Omental fat pad (tissue), 4 donors: Measurements from ENCODE around the genes FBXW5 and TOR4A.

- PRO-cap = no peak
- RAMPAGE, long total RNA, 4 experiments = start-site peak on the minus strand in 3 of 4 experiments, at chr9:136944609-136944633 at its widest, 234 to 275 reads per replicate
Measured at GRCh38 chr9:136944287-136945428, at the start of gene FBXW5. TSS of gene FBXW5 (minus strand) at chr9:136944738.

GRCh38 chr9:136950319-136951103 lies 1.6 kb upstream of the LCN12 start:
- PRO-cap = no peak
- RAMPAGE, long total RNA, 4 experiments = no peak in any of the 4 experiments

DNA sequence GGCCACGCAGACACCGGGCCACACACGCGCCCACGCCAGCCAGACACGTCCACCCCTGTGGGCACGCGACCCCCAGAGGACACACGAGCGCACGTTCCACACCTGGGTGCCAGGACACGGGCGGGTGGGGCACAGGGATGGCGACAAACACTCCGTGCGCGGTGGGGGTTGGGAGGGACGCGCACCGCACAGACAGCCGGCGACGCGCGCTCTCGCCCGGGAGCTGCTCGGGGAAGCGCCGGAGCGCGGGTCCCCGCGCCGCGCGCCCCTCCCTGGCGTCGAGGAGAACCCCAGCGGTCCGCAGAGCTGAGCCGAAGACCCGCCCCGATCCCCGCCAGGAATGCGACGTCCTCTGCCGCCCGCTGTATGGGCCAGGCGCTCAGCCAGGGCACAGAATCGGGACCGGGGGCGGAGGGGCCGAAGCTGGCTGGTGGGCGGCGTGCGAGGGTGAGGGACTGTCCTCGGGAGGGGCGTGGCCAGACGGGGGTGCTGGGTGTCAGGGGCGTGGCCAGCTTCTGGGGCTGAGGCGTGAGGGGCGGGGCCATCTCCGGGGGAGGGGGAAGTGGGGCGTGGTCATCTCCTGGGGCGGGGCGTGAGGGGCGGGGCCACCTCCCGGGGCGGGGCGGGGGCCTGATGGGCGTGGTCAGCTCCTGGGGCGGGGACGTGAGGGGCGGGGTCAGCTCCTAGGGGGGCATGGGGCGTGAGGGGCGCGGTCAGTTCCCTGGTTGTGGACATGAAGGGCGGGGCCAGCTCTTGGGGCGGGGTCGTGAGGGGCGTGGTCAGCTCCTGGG lies 807 bp downstream of the PTGDS start:
- PRO-cap = no peak
- RAMPAGE, long total RNA, 4 experiments = no peak in any of the 4 experiments

DNA sequence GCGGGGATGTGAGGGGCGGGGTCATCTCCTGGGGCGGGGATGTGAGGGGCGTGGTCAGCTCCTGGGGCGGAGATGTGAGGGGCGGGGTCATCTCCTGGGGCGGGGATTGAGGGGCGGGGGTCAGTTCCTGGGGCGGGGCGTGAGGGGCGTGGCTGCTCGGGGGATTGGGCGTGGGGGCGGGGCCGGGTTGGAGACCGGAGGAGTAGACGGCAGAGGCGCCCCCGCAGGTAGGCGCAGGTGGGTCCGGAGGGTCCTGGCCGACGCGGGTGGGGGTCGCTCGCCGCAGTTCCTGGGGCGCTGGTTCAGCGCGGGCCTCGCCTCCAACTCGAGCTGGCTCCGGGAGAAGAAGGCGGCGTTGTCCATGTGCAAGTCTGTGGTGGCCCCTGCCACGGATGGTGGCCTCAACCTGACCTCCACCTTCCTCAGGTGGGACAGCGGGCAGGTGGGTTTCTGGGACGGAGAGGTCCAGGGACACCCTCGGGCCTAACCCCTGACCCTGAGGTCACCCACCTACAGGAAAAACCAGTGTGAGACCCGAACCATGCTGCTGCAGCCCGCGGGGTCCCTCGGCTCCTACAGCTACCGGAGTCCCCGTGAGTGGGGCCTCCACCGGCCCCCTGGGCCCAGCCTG lies 1.5 kb downstream of the PTGDS start:
- PRO-cap = no peak
- RAMPAGE, long total RNA, 4 experiments = no peak in any of the 4 experiments

- PRO-cap = no peak
- RAMPAGE, long total RNA, 4 experiments = no peak in any of the 4 experiments
Measured at GRCh38 chr9:137042947-137043450, 3.0 kb downstream of the NPDC1 start.

DNA sequence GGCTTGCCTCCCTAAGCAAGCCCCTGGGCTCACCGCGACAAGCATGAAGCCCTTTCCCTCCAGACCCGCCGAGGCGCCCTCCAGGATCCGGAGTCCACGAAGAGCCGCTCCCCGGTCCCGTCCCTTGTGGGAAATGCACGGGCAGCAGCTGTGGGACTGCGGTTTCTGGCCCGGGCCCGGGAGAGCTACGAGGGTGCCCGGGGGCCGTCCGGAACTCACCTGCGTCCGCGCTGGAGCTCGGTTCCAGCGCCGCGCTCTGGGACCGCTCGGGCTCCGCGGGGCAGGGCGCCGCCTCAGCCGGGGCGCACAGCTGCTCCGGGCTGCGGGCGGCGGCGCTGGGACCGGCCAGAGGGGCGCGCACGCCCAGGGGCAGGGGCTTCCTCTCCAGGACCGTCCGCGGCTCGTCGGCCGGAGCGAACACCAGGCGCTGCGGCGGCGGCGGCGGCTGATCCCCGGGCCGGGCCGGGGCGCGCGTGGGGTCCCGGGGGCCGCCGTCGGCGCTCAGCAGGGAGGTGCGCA lies 627 bp downstream of the SAPCD2 start:
- PRO-cap = no peak
- RAMPAGE, long total RNA, 4 experiments = no peak in any of the 4 experiments

DNA sequence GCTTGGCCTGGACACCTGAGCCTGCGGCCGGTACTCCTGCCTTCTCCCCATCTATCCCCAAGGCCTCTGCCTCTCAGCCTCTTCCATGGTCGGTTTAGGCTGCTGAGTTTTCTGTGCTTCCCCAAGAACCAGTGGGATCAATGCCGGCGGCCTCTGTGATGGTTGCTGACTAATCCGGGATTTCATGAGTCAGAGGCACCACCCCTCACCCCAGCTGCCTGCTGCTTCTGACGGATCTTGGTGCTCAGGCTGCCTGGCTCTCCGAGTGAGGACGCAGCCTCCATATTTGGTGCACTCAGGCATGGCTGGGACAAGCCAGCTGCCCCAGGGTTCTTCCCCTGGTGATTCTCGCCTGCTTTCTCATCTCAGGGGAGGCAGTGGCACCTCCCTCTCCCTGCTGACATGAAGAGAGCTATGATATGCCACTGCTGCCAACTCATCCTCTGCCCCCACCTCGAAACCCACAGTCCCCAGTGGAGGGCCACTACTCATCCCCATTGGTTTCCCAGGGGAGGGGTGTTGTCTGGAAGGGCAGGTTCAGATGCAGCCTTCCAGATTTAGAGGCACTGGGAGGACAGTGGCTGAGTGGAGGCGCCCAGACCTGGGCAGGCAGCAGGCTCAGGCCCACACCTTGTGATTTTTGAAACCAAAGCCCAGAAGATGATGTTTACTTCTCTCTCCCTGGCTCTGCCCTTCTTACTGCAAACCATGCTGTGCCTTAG lies 3.2 kb upstream of the MAN1B1 start:
- PRO-cap = no peak
- RAMPAGE, long total RNA, 4 experiments = no peak in any of the 4 experiments

DNA sequence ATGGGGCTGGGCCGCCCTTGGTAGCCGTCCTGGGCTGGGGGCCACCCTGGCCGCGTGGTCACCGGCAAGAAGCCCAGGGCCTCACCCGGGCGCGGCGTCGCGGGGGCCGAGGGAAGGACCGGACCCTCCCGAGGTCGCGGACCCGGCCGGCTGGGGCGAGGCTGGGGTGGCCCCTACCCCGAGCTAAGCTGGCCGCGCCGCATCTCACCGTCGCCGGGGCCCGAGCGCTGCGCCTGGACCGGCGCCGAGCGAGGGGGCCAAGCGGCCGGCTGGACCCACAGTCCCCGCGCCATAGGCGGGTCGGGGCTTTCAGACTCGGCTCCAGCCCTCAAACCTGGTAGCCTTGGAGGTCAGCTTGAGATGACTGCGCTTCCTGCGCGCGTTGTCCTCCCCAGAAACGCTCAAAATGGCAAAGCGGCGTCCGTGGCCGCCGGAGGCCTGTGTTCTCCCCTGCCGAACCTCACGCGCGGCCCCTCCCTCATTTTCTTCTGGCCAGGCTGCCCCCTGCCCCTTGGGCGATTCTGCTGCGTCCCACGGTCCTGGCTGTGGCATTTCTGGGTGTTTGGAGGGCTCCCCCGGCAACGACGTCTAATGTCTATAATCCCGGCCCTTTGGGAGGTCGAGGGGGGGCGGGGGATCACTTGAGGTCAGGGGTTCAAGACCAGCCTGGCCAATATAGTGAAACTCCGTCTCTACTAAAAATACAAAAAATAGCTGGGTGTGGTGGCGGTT lies 8.7 kb upstream of the GRIN1 start:
- PRO-cap = no peak
- RAMPAGE, long total RNA, 4 experiments = no peak in any of the 4 experiments

- PRO-cap = no peak
- RAMPAGE, long total RNA, 4 experiments = no peak in any of the 4 experiments
Measured at GRCh38 chr9:137191883-137192865, 3.7 kb downstream of the SSNA1 start.

GRCh38 chr9:137198203-137199127 lies 2.1 kb downstream of the TPRN start:
- PRO-cap = no peak
- RAMPAGE, long total RNA, 4 experiments = no peak in any of the 4 experiments

GRCh38 chr9:137200898-137201319 lies 368 bp upstream of the TPRN start:
- PRO-cap = no peak
- RAMPAGE, long total RNA, 4 experiments = no peak in any of the 4 experiments

- PRO-cap = no peak
- RAMPAGE, long total RNA, 4 experiments = no peak in any of the 4 experiments
Measured at GRCh38 chr9:137226500-137226835, 834 bp upstream of the RNF224 start.

DNA sequence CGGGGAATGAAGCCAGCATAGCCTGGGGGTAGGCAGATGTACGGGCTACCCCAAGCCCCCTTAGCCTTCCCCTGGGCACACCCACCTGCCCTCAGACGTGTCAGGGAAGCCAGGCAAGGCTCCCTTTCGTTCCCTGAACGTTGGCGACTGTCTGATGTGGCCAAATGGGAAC lies 3.0 kb downstream of the FAM166A start:
- PRO-cap = no peak
- RAMPAGE, long total RNA, 4 experiments = no peak in any of the 4 experiments

- PRO-cap = no peak
- RAMPAGE, long total RNA, 4 experiments = no peak in any of the 4 experiments
Measured at GRCh38 chr9:137245716-137246264, 1.8 kb downstream of the FAM166A start.

- PRO-cap = no peak
- RAMPAGE, long total RNA, 4 experiments = no peak in any of the 4 experiments
Measured at GRCh38 chr9:137269136-137269953, 8.2 kb upstream of the TOR4A start.

DNA sequence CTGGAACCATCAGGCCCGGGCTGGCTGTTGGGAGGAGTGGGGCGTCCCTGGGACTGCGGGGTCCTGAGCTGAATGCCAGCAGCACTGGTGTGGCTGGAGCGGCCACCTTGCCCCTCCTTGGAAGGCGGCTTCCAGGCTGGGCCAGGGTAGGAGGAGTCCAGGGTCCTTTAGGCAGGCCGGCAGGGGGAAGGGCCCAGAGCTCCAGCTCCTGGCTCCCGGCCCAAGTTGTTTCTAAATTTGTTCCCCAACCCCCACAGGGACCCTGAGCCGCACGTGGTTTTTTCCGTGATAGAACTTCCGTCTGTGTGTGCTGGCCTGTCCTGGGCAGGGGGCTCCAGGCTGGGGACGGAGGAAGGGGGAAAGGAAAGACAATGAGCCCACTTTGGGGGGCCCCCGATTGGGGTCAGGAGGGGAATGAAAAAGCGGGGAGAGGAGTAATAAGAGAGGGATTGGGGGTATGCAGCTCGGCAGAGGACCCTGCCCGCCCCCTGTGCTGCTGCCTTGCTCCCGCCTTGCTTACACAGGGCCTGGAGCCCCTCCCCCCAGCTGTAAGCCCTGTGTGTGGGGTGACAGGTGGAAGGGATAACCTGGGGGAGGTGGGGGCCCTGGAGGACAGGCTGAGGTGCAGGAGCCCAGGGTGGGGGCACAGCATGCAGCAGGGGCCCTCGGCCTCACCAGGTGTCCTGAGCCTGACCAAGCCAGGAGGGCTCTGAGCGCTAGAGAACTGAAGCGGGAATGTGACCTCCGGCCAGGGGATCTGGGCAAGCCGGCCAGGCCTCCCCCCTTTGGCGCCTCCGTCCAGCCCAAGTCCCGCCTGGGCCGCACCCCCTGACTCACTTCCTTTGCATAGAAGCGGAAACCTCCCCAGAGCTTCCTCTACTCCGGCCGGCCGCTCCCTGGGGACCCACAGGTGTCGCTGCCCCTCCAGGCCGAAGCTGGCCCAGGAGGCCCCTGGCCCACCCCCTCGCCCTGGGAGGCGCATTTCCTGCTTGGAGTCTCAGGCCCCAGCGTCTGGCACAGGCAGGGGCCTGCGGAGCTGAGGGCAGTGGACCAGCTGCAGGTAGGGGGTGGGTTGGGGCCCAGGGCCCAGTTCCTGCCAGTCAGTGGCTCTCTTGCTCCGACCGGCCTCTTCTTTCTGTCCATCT lies at the start of gene TOR4A:
Gene TOR4A, plus strand, starts transcription at position 879 of the 1,145 bp plus-strand sequence.
- PRO-cap = no peak
- RAMPAGE, long total RNA, 4 experiments = no peak in any of the 4 experiments

DNA sequence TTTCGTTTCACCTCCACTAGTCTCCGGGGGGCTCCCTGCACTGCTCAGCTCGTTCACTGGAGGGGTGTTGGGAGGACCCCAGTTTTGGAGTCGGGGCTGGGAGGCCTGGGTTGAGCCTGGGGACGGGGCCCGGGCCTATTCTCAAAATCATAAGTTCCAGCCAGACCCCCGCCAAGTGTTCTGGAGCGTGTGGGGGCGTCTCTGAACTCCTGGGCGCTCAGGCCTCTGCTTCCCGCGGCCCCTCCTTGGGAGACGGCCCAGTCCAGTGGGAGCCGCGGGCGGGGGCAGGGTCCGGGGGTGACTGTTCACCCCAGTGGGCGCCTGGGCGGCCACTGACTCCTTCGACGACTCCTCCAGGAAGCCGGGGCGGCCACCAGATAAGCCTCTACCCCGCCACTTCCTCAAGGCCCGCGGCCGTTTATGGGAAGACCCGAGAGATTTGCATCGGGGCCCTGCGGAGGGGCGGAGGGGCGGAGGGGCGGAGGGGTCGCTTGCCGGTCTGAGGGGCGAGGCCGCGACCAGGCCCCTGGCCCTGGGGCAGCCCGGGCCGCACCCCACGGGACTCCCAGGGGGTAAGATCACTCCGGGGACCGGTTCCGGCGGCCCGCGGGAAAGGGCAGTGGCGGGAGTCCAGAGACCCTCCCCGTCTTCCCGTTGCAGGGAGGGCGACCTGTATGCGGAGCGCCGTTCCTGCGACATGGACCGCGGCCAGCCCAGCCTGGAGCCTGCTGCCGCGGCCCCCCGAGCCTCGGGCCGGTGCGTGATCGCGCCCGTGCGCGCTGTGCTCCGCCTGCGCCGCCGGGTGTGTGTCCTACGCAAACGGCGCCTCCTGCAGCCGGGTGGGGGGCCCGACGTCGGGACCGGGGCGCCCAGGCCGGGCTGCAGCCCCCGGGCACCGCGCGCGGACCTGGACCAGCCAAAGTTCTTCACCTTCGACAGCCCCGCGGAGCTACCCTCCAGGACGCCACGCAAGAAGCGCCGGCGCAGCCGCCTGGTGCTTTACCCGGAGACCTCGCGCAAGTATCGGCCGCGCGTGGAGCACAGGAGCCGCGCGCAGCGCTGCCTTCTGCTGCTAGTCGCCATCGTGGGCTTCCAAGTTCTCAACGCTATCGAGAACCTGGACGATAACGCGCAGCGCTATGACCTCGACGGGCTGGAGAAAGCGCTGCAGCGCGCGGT lies 856 bp downstream of the TOR4A start:
- PRO-cap = no peak
- RAMPAGE, long total RNA, 4 experiments = no peak in any of the 4 experiments

DNA sequence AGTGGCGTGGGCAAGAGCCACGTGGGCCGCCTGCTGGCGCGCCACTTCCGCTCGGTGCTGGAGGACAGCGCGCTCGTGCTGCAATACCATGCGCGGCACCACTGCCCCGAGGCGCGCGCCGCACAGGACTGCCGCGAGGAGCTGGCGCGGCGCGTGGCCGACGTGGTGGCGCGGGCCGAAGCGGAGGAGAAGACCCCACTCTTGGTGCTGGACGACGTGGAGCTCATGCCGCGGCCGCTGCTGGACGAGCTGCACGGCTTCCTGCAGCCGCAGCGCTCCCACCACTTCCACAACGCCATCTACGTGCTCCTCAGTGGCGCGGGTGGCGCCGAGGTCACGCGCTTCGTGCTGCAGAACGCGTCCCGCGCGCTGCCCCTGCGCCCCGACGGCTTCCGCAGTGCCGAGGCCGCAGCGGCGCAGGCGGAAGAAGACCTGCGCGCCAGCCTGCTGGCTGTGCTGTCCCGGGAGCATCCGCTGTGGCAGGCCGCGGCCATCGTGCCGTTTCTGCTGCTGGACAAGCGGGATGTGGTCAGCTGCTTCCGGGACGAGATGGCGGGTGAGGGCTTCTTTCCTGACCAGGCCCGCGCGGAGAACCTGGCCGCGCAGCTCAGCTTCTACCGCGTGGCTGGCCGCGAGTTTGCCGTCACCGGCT lies 1.9 kb downstream of the TOR4A start:
- PRO-cap = no peak
- RAMPAGE, long total RNA, 4 experiments = no peak in any of the 4 experiments

DNA sequence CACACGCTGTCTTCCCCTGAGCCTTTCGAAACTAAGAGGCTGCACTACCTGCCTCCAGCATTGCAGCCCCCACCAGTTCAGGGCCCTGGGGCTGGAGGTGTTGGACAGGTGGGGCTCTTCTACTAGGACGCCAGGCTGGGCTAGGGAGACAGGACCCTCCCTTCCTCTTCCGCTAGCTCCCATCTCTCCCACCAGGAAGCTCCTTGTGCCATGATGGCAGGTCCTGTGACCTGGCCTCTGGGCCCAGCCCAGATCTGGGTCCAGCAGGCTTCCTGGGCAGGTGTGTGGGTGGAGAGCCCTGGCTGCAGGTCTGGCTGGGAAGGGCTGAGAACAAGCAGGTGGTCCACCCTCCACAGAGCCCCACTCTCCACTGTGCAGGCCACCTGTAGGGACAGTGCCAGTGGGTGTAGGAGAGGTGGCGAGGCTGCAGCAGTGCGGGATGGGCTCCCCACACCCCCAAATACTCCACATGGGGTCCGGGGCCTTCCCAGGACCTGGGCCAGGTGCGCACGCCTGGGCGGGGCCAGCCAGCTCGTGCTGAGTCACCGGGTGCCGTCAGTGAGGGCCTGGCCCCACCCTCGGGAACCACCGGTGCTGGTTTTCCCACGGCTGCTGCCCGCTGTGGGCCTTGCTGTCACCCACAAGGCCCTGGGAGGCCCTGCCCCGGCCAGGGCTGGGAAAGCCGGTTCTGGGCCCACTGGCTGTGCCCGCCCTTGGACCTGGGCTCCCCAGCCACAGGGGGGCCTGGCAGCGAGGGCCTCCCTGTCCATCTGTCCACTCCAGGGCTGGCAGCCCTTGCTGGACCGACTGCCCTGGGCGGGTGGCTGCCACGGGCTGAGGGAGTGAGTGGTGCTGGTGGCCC lies 9.2 kb upstream of the NRARP start:
- PRO-cap = no peak
- RAMPAGE, long total RNA, 4 experiments = no peak in any of the 4 experiments

- PRO-cap = no peak
- RAMPAGE, long total RNA, 4 experiments = no peak in any of the 4 experiments
Measured at GRCh38 chr9:137406223-137406801, 16.6 kb downstream of the EXD3 start.